HTERT-HM (cell line): ENCODE measurements around a stretch of chr9.

DNA sequence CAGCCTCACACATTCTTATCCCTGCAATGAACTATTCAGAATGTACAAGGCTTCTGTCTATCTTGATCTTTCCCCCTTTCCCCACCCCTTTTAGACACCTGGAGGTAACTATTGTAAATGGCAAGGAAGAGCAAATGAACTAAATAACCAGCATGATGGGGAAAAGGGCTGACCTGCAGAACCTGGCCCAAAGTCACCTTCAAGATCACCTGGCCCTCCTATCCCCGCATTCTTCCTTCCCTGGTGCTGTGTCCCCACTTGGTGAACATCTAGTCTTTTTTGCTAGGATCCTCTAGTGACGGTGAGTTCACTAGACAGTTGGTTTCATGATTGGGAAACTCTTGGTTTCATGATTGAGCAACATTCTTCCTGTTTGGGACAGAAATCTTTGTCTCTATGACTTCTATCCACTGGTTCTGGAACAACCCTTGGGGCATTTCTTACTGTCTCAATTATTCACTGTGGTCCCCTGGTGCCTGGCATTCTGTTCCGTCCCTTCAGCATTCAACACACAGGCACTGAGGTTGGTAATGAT is 50.3 kb upstream of the DAB2IP start:
- RRBS, result no CpG with 5 or more reads among the region's 3 CpGs

GRCh38 chr9:121613036-121613596 is 38.3 kb upstream of the DAB2IP start:
- RRBS, result no CpG with 5 or more reads among the region's 6 CpGs

- RRBS, result no CpG with 5 or more reads among the region's 16 CpGs
These were observed 6.3 kb upstream of the DAB2IP start for GRCh38 chr9:121644714-121645904.

GRCh38 chr9:121698830-121699657 is 47.6 kb downstream of the DAB2IP start:
- RRBS, result 2% methylated on average over 69 of the region's 119 CpGs

- RRBS, result no CpG with 5 or more reads among the region's 10 CpGs
These were observed 128.0 kb downstream of the DAB2IP start for GRCh38 chr9:121779291-121779930.

DNA sequence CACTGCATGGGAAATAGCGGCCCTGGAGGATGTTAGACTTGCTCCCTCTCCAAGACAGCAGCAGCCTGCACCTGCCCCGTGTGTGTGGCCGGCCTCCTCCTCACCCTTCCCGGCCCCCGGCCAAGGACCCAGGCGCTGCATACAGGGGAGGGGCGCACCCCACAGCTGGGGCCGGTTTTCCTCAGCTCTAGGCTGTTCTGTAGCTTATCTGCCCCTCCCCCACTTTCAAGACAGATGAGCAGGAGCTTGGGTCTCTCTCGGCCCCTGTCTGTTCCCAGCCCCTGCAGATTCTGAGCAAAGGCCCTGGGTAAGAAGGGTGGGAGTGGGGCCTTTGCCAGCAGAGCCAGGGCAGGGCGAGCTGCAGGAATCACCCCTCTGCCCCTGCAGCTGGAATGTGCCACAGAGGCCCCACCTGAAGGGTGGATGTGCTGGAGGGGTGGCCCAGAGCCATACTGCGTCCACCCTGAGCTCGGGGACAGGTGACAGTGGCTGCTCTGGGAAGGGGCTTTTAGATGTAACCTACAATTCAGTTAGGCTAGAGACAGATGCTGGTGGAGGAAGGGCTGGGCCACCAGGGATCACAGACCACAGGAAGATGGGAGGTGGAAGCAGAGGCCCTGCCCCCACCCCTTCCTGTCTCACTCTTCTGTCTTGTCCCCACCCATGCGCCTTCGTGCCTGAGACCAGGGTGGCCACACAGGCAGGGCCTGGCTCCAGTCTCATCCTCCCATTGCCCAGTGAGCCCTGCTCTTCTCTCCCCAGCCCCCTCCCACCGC is 132.4 kb downstream of the DAB2IP start:
- RRBS, result 44% methylated on average over 2 of the region's 15 CpGs

GRCh38 chr9:121821290-121821895 is 170.0 kb downstream of the DAB2IP start:
- RRBS, result no CpG with 5 or more reads among the region's 8 CpGs

GRCh38 chr9:121860772-121861126 is 209.3 kb downstream of the DAB2IP start:
- RRBS, result no CpG with 5 or more reads among the region's 2 CpGs

DNA sequence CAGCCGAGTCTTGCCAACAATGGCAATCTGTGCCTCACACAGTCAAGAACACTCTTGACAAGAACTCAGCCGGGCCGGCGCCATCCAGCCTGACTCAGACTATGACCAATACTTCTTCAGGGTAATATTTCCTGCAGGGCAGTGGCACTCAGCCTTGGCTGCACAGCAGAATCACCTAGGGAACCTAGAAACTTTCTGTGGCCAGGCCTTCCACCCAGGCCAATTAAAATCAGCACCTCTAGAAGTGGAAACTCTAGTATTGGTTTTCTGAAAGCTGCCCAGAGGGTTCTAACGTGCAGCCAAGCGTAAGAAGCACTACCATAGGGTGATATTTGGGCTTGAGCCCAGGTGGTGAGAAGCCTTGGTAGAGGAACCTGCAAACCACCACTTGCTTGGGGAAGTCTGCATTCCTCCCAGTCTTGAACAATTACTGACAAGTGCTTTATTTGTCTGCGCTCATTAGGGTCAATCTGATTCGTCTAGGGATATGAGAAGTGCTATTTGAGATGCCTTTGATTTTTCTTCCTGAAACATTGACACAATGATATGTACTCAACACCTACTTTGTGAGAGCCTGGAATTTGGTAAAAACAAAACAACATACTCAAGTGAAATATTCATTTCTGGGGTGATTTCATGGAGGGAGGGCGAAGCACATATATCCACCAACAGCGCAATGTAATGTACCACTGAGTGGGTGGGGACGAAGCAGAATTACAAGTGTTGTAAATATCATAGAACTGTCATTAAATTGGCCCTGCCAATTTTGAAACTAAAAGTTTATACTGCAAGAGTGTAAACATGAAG is 120.4 kb downstream of the TTLL11 start:
- RRBS, result no CpG with 5 or more reads among the region's 11 CpGs

DNA sequence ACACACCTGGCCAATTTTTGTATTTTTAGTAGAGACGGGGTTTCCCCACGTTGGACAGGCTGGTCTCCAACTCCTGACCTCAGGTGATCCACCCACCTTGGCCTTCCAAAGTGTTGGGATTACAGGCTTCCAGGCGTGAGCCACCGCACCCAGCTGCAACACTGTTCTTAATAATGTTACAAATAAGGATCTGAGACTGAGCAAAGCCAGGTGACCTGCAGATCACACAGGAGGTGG is 91.9 kb downstream of the TTLL11 start:
- RRBS, result no CpG with 5 or more reads among the region's 4 CpGs

- RRBS, result 88% methylated on average over 2 of the region's 23 CpGs
These were observed 31.2 kb downstream of the NDUFA8 start for GRCh38 chr9:122128288-122128932.

DNA sequence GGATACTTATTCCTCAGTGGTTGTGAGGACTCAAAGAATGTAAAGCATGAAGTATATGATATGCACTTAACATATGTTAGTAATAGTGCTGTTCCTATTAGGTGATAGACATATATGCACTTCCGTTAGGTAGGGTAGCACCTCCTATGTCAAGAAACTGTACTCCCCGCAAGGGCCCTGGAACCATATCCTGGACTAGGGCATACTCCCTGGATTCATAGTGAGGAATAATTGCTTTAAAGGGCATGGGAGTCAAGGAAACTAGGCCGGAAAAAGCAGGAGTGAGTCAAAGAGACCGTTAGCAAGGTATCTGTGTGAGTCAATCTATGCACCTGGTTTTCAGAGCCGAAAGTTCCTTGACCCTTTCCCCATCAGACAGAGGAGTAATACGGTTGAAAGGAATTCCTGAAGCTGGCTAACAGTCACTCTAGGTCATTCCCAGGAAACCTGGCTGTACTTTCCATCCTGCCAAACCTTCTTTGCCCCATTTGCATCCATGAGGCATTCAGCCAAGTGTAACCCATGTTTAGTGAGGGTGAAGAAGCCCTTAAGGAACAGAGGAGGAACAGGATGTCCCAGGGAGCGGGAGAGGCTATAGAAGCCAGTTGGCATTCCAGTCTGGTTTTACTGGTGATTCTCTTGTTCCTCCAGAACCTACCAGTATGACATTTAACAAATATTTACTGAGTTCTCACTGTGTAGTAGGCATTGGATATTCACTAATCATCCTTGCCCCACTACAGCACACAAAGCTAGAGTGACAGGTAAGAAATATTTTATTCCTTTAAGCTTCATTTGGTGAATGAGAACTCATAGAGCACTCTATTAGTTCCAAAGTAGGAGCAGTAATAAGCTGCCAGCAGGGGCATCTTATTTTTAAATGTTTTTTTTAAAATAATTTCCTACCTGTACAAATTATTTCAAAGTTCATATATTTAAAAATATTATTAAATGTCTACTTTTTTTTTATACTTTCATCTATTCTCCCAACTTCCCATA is 16.1 kb downstream of the RBM18 start:
- RRBS, result no CpG with 5 or more reads among the region's 7 CpGs

DNA sequence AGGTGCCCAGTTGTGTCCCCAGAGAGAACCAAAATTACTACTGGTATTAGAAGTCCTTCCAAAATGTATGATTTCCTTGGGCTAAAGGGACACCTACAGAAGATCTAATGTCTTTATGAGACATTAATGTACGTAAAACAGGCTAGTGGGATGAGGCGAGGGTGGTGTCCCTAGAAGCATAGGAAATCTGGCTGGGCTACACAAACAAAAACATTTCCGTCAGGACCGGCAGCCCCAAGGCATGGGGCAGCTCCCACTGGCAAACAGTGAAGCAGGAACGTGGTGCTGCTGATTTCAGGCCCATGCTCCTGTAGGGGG is 42.2 kb downstream of the MRRF start:
- RRBS, result 69% methylated on average over 1 of the region's 5 CpGs

GRCh38 chr9:122348394-122348691 is 22.5 kb upstream of the PTGS1 start:
- RRBS, result no CpG with 5 or more reads among the region's 10 CpGs

DNA sequence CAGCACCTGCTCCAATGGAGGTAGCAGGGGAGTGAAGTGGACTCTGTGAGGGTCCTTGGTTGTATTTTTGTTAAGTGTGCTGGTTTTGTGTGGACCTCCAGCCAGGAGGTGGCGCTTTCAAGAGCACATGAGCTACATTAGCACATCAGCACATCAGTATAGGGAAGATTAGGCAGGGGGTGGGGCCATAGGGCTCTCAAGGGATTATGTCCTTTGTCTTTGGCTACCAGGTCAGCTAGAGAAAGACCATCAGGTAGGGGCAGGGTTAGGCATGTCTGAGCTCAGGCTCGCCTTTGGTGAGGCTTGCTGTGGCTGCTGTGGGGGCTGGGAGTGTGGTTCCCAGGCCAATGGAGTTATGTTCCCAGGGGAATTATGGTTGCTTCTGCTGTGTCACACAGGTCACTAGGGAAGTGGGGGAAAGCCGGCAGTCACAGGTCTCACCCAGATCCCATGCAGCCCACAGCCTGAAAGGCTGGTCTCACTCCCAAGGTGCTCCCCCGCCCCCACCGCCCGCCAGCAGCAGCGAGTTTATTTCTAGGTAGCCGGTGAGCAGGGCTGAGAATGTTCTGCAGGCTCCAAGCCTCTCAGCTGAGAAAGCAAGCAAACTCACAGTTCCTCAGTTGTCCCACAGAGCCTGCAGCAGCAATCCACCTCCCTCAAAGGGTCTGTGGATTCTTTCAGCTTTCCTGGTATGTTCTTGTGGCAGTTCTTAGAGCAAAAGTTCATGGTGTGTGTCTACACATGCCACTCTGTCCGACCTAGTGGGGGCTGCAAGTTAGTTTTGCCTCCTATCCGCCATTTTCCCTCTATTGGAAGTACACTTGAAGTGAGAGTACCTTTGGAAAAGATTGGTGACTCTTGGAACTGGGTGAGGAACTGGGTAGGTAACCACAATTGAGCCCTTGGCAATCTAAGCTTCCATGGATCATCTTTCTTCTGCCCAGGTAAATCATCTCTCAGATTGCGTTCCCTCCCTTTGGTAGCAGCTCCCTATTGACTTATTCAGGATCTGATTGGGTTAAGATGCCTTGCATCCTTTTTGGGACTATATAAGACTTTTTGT is 13.6 kb downstream of the OR1J1 start:
- RRBS, result no CpG with 5 or more reads among the region's 11 CpGs

- RRBS, result no CpG with 5 or more reads among the region's 9 CpGs
These were observed 189 bp downstream of the OR5C1 start for GRCh38 chr9:122788962-122789281.

DNA sequence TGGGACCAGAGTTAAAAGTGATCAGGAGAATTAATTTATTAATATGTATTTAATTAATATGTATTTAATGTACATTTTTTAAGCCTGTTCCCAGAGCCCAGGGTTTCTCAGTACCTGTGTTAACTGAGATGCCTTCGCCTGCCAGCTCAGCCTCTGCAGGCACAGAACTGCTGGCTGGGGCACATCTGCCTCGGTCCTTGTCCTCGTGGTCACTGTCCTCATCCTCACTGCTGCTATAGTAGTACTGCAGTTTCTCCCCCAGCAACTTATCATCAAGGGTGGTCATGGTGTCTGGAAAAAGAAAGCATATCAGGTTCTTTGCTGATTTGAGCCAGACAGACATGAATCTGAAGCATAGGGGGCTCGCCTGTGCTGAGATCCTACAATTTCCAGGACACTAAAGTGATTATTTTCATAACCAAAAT is 1.9 kb downstream of the PDCL start:
- RRBS, result no CpG with 5 or more reads among the region's 4 CpGs

DNA sequence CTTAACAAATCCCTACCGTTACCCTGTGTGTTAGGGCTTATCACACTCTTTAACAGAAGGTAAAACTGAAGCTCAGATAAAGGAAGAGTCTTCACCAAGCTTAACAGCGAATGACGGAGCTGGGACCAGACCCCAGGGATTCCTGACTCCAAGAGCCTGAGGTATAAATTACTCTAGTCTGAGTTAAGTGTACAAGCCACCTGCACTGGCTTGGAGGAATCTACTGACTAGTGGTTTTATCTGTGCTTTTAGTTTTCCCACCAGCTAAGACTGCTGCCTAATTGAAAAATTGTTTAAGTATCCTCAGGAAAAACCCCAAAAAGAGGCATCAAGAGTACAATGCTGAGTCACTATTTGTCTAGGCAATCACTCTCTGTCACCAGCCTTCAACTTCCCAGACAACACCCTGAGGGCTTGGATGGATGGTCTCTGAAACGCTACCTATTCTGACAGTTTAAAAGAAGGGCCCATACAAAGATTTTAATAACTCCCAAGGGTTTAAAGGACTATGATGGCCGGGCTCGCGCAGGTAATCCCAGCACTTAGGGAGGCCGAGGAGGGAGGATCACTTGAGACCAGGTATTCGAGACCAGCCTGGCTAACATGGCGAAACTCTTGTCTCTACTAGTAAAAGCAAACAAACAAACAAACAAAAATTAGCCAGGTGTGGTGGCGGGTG is 1.3 kb downstream of the PDCL start:
- RRBS, result no CpG with 5 or more reads among the region's 11 CpGs

DNA sequence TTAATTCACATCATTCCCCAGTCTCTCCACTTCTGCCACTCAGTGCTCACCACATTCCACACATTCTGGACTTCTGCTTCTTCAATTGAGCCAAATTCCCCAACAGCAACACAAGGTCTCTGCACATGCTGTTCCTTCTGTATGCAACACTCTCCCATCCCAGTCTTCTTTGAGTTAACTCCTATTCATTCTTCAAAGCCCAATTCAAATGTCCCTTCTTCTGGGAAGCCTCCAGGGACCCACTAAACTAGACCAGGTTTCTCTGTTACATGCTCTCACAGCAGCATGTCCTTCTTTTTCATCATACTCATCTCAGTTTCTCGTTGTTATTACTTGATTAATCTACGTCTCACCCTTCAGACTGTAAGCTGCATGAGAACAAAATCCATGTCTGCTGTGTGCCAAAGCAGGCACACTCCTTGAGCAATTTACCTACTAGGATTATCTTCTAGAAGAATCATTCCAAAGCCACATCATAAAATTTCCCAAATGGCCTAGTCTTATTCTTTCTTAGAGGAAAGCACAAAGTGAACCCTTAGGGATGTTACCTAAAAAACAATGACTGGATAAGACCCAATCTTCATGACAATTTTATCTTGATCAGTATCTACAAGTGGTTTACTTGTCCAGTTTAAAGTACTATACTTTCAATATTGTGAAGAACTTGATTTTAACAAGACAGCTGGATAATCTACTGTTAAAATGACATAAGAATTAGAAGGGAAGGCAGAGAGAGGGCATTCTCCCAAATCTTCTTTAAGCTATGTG is 98.1 kb downstream of the GPR21 start:
- RRBS, result no CpG with 5 or more reads among the region's 2 CpGs

- RRBS, result no CpG with 5 or more reads among the region's 1 CpG
These were observed 93.4 kb downstream of the STRBP start for GRCh38 chr9:123174882-123175553.